Metanephros (tissue), 2 donors: ENCODE measurements around a stretch of chr2.

DNA sequence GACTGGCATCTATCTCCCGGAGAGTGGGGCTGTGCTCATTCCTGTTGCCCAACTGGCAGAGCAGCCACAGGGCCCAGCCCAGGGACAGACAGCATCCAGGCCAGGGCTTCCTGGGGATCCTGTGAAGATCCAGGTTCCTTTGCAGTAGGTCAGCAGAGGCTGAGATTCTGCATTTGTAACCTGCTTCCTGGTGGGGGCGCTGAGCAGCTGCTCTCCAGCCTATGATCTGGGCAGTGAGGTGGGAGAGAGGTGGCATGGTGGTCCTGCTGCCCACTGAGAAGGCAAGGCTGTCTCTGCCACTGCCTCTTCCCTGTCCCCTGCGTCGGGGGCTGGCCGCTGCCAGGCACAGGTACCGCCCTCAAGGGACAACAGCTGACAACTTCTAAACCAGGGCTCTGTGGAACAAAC, 139.1 kb upstream of the HAAO start:
- RAMPAGE, long total RNA, result no peak

- RAMPAGE, long total RNA, result no peak
Observed at GRCh38 chr2:42960354-42960611, 167.9 kb upstream of the HAAO start.

- RAMPAGE, long total RNA, result no peak
Observed at GRCh38 chr2:42964650-42965207, 172.3 kb upstream of the HAAO start.

GRCh38 chr2:43041759-43042084, 184.7 kb downstream of the ZFP36L2 start:
- RAMPAGE, long total RNA, result no peak

GRCh38 chr2:43052155-43052861, 174.1 kb downstream of the ZFP36L2 start:
- RAMPAGE, long total RNA, result no peak

DNA sequence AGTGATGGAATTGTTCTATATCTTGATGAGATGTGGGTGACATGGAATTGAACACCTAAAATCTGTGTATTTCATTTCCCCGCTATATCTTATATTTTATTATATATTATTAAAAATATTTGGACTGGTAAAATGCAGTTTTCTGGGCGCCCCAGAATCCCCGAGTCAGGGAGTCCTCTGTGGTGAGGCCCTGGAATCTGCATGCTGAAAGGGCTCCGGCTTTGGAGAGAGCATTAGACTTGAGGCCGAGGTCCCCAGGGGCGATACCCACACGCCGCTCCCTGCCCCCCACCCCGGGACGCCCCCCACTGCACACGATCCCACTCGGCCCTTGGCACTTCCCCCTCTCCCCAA, 126.1 kb downstream of the ZFP36L2 start:
- RAMPAGE, long total RNA, result no peak

GRCh38 chr2:43128604-43128933, 97.8 kb downstream of the ZFP36L2 start:
- RAMPAGE, long total RNA, result no peak

DNA sequence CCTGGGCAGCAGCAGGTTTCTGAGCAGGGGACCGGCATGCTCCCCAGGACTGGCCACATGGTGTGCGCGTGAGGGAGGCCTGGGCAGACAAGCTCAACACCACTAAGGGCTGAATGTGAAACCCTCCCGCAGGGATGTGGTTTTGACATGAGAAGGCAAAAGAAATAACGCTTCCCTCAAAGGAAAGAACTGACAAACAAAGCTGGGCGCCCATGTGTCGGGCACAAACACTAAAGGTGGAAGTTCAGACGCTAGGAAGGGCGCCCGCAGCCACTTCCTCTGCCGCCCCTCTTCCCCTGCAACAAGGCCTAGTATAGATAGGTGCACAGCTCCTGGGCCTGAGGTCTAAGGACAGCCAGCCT, 92.4 kb downstream of the ZFP36L2 start:
- RAMPAGE, long total RNA, result no peak

GRCh38 chr2:43157371-43157818, 69.0 kb downstream of the ZFP36L2 start:
- RAMPAGE, long total RNA, result no peak

GRCh38 chr2:43169866-43170255, 56.5 kb downstream of the ZFP36L2 start:
- RAMPAGE, long total RNA, result no peak

- RAMPAGE, long total RNA, result no peak
Observed at GRCh38 chr2:43225407-43225823, 991 bp downstream of the ZFP36L2 start.

GRCh38 chr2:43482716-43483425, 113.0 kb downstream of the THADA start:
- RAMPAGE, long total RNA, result no peak

- RAMPAGE, long total RNA, result no peak
Observed at GRCh38 chr2:43958371-43959429, 37.1 kb downstream of the LRPPRC start.

DNA sequence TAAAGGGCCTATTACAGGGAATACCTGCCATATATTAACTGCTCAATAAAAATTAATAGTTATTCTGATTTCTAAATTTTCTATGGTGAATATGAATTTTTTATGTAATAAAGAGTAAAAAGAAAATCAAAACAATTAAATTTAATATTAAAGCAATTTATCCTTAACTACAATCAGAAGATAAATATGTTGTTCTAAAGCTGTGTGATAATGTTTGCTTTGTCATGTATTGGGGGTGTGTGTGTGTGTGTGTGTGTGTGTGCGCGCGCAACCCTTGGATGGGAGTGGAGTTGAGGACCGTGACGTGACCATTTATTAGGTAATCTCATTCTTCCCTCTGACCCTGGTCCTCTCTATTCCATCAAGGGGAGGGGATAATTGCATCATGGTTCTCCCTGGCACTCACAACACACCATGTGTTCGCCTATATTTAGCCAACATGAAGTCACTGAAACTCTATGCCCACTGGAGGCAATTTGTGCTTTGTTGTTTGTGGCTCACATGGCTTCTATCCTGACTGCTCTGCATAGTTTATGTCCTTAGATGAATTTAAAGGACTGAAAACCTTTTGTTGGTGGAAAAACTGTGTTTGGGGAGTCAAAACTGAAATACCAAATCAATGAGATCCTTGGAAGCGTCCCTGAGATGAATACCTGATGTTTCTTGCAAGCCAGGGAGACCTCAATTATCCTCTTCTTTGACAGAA, 79.7 kb upstream of the LRPPRC start:
- RAMPAGE, long total RNA, result no peak

- RAMPAGE, long total RNA, result no peak
Observed at GRCh38 chr2:44244115-44244744, 31.1 kb upstream of the SLC3A1 start.

DNA sequence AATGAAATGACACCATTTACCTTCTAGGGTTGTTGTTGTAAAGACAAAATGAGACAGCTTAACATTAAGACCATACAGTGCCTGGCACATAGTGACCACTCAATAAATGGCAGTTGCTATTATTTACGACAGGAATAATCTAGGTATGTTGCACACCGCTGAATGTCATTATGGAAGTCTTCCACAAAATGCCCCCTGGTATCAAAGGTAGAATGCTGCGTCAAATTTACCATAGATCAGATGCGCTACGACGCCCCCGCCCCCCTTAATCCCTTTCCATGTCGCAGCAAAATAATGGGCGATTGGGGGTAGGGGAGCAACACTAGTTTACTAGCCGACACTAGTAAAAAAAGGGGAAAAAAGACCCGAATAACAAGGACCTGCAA, 617 bp downstream of the PREPL start:
- RAMPAGE, long total RNA, result no peak

DNA sequence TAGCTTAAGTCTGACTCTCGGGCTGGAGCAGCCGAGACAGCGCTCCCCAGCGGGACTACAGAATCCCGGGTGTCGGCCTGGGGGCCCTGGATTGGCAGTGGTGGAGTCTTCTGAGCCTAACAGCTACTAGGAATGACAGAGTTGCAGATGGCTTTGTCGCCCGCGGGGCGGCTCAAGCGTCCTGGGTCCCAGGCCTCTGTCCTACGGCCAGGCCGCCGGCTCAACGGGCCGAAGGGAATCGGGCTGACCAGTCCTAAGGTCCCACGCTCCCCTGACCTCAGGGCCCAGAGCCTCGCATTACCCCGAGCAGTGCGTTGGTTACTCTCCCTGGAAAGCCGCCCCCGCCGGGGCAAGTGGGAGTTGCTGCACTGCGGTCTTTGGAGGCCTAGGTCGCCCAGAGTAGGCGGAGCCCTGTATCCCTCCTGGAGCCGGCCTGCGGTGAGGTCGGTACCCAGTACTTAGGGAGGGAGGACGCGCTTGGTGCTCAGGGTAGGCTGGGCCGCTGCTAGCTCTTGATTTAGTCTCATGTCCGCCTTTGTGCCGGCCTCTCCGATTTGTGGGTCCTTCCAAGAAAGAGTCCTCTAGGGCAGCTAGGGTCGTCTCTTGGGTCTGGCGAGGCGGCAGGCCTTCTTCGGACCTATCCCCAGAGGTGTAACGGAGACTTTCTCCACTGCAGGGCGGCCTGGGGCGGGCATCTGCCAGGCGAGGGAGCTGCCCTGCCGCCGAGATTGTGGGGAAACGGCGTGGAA, 8.7 kb downstream of the SIX2 start:
- RAMPAGE, long total RNA, result no peak

DNA sequence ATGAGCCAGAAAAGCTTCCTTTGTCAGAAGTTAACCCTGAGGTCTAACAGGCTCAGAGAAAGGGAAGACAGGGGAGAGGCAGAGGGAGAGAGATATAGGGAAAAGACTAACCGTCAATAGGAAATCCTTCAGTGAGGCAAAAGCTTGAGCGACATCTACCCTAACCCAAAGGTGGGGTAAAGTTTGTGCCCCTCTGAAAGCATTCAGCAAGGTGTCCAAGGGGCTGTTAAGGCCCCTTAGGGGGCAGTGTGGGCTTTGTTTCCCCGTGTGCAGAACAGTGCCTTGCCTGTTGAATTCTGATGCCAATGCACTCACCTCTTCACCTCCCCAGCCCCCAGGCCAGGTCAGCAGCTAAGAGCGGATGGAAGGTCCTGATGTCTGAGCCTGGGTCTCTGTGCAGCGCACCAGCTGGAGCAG, 12.0 kb upstream of the PRKCE start:
- RAMPAGE, long total RNA, result no peak

DNA sequence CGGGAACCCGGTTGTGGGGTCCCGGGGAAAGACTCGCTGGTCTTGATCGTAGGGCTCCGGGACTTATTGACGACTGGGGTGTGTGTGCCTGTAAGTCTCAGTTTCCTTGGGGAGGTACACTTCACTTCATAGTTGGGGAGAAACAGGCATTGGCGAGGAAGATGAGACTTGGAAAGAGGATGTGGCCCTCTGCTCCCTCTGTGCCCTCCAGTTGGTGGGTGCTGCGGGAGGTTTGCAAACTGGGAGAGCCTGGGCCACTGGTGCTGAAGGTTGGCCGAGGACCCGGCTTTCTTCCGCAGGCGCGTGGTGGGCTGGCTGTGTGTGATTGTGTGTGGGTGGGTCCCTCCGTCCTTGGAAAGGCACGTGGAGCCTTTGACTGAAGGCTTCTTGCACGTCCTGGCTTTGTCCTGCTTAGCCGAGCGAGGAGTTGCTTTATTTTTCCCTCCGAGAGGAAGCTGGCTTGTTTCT, 1.0 kb downstream of the PRKCE start:
- RAMPAGE, long total RNA, result no peak

DNA sequence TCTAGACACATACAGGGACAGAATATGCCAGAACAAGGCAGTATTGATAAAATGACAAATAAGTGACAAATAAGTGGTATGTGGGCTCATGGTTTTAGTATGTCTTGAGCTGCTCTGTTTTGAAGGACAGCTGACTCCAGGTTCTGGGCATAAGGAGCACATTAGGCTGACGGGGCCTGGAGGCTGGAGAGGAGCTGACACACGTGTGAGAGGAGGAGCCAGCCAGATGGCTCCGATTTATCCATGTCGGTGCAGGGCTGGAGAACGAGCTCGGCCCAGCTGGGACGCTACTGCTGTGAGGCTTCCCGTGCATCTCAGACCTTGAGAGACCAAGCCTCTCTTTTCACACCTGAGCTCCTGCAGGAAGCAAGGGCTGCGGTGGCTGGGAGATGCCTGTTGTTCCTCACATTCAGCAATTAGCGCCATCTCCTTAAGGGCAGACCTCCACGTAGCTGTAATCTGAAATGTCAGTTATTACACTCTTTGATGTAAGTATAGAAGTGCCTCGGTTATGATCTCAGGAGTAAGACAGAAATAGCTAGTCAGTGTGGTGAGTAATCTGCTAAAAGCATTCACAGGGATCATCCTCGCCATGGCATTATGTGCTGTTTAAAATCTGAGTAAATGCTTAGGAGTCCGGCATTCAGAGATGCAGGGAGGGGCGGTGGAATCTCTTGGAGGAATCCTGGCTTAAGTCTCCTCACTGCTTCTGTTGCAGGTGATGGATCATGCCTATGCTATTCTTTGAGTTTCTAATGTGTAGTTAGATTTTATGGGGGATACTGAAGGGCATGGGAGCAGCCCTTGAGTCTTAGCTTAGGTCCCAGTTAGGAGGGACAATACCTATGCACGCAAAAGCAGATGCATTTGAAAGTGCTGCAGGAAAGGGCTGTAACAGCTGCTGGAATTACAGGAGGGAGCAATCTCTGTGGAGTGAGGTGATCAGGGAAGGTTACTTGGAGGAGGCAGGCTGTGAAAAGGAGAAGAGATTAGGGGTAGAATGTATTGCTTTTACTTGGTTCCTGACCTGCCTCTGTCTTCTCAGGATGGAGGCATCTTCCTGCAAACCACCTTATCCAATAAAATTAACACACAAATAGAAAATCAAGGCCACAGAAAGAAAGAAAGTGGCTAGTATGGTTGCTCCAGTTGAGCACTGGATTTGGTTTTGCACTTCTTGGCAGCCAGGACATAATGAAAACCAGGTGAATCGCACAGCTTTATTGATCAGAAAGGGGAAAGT, 108.1 kb downstream of the PRKCE start:
- RAMPAGE, long total RNA, result no peak